ENCODE measurements around the gene PTBP3.

DNA sequence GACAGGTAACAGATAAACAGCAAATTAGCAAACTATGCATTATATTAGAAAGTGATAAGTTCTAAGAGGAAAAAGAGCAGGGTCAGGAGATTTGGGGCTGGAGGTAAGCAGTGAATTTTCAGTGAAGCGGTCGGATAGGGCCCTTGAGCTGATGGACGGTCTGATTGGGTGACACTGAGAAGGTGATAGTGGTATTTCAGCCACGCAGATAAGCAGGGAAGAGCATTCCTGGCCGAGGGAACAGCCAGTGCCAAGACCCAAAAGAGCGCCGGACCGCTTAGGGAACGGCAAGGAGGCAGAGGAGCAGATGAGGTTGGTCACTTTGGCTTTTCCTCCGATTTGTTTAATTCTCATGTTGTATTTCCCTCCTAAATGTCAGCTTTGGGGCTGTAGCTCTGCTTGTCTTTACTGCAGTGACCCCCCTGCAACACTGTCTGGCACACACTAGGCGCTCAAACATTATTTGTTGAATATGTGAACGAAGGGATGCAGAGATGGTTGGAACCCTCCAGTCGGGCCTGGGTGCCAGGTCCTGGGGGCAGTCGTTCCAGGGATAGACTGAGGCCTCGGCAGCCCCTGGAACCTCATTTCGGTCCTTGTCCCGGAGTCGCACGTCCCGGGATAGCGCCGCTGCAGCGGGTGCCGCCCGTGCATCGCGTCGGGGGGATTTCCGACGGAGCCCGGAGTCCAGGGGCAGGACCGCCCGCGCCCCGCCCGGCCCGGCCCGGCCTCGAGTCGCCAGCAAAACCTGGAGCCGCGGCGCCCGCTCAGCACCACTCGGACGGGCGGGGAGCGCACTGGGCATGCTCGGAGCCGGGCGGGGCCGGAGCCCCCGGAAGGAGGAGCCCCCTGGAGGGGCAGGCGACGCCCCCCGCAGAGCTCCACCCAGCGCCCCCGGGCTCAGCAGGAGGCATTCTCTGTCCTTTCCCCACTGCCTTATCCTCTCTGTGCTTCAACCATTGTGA lies 1.3 kb upstream of the PTPN3 start:
- PRO-cap, 2 experiments, result no peak in any of the 2 experiments

- PRO-cap, 2 experiments, result no peak in any of the 2 experiments
Observed at GRCh38 chr9:109517975-109518484, 19.9 kb upstream of the PTPN3 start.

- PRO-cap, 2 experiments, result no peak in any of the 2 experiments
Observed at GRCh38 chr9:109728990-109729363, 51.0 kb upstream of the PALM2AKAP2 start.

GRCh38 chr9:109736691-109737026 lies 43.3 kb upstream of the PALM2AKAP2 start:
- PRO-cap, 2 experiments, result no peak in any of the 2 experiments

DNA sequence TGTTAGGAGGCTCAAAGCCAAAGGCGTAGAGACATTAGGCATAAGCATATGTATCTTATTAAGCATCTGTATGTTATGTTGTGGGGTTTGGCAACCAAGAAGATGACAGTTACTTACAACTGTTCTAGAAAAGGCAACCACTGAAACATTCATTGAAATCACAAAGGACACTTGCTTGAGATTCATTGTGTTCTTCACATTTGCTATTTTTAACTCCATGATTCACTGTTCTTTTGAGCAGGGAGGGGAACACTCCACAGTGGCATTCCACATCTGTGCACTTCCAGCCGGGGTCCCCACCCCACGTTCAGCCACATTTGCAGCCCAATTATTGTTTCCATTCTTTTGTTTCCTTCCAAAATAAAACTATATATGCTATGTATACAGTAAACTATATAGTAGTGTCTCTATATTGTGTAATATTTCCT lies 107.1 kb downstream of the PALM2AKAP2 start:
- PRO-cap, 2 experiments, result no peak in any of the 2 experiments

GRCh38 chr9:110114644-110115320 lies 93.2 kb downstream of the C9orf152 start:
- PRO-cap, 2 experiments, result no peak in any of the 2 experiments

GRCh38 chr9:110549617-110550120 lies 29.9 kb downstream of the SVEP1 start:
- PRO-cap, 2 experiments, result no peak in any of the 2 experiments

DNA sequence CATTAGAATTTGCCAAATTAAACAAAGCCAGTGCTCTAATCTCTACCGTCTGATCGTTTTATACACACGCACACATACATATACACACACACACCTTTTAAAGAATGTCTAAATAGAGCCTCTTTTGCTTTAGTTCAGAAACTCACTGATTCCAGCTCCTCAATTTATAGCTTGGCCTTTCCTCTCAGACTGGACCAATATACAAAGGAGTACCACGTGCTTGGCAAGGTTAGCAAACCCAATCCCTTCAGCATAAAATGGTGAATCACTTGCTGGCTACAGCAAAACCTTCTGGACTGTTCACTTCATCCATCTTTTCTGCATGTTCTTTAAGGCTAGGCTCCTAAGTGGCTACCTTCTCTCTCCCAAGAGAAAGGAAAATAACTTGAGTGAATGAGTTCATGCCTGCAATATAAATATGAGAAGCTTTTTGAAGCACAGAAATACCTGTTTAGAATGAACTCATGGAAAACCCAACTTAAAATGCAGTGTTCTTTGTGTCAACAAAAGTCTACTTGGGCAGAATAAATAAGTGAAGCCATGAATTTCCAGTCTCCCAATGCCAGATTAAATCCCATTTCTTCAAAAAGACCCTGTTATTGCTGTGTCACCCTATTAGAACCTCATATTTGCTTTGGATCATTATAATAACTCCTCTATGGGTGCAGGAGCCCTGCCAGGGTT lies 109.6 kb downstream of the LPAR1 start:
- PRO-cap, 2 experiments, result no peak in any of the 2 experiments

DNA sequence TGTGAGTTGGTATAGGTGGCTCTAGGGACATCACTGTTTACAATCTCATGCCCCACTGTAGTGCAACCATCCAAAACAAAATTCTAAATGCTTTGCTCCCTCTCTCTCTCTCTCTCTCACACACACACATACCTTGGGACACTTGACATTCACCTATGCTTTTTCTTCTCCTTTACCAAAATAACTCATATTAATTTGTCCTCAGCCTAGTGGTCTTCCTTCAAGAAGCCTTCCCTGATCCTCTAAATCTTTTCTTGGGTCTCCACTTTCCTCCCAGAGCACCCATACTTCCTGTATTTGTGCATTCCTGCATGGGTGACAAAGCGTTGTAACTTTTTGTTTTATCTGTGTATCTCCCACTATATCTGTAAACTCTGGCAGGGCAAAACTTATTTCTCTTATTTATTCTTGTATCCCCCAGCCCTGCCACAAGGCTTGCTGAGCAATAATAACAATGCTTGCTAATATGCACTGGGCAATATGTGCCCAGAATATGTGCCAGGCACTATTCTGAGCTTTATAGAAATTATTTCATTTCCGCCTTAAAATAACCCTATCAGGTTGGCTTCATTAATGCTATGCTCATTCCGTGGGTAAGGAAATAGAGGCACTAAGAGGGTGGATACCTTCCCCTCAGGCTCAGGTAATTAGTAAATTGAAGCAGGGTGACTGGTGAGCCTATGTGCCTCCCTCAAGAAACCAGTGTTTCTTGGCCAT lies 69.8 kb downstream of the LPAR1 start:
- PRO-cap, 2 experiments, result no peak in any of the 2 experiments

- PRO-cap, 2 experiments, result no peak in any of the 2 experiments
Observed at GRCh38 chr9:111068696-111069265, 30.5 kb upstream of the LPAR1 start.

- PRO-cap, 2 experiments, result no peak in any of the 2 experiments
Observed at GRCh38 chr9:111386621-111387453, 56.8 kb upstream of the OR2K2 start.

DNA sequence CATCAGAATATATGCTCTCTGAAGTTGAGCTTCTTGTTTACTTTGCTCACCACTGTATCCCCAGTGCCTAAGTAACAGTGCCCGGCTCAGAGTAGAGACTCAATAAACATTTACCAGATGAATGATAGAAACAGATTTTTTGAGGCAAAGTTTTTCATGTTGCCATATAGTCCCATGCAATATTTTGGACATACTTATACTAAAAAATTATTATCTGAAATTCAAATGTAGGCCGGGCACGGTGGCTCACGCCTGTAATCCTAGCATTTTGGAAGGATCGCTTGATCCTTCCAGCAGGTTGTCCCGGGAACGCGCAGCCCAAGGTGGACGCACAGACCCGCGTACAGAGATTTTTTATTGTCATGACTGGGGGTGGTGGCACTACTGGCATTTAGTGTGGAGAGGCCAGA lies 794 bp upstream of the DNAJC25 start:
- PRO-cap, 2 experiments, result no peak in any of the 2 experiments

GRCh38 chr9:111945281-111945654 lies 48.7 kb downstream of the UGCG start:
- PRO-cap, 2 experiments, result no peak in any of the 2 experiments

GRCh38 chr9:112022118-112022483 lies 125.5 kb downstream of the UGCG start:
- PRO-cap, 2 experiments, result no peak in any of the 2 experiments

DNA sequence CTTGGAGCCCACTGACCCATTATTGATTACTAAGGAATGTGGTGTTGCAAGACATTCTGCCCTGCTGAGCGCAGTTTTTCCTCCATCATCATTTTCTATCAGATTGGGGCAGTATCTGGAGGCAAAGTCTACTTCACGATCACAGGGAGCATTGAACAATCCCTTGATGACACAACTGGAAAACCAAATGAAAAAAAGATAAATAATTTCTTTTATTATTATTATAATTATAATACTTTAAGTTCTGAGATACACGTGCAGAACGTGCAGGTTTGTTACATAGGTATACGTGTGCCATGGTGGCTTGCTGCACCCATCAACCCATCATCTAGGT lies 129.3 kb downstream of the UGCG start:
- PRO-cap, 2 experiments, result no peak in any of the 2 experiments

DNA sequence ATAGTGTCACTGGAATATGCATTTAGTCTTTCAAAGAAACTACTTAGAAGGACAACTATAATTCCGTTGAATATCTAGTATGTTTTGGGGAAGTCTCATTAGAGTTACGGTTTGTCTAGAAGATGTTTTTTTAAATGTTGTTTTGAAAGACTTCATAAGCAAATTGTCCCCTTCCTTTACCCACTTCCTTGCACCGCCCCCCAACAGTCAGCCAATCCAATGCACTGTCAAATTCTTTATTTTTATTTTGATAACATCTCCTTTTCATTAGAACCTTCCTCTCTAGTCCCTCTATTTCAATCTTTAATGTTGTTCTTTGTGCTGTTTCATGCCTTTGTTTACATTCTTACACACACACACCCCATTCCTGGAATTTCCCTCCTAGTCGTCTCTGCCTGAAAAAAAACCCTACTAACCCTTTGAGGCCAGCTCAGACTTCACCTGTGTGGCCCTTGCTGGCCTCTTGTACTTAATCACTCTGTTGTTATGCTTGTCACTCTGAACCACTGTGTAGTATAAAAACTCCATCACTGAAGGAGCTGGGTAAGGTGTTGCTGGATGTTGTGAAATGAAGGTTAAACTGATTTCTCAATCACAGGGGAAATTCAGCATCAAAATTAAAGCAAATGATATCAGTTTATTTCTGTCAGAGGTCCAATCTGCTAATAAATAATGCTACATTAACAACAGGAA lies 133.3 kb downstream of the UGCG start:
- PRO-cap, 2 experiments, result no peak in any of the 2 experiments

DNA sequence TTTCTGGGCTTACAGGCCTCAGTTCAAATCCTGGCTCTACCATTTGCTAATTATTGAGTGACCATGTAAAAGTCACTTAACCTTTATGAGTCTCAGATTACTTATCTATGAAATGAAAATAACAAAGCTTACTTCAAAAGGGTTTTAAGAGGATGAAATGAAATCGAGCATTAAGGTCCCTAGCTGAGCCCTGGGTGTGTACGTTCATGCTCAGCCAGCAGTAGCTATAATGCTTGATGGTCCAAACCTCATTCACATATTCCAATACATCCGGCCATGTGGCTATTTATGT lies 56.1 kb downstream of the SUSD1 start:
- PRO-cap, 2 experiments, result no peak in any of the 2 experiments

- PRO-cap, 2 experiments, result no peak in any of the 2 experiments
Observed at GRCh38 chr9:112180286-112180804, 5.2 kb upstream of the SUSD1 start.

- PRO-cap, 2 experiments, result no peak in any of the 2 experiments
Observed at GRCh38 chr9:112208117-112208838, 33.2 kb upstream of the SUSD1 start.

- PRO-cap, 2 experiments, result peak in 2 of 2 experiments; most common plus-strand start chr9:112333485 (in 1); most common minus-strand start chr9:112333578 (in 2)
Observed at GRCh38 chr9:112333215-112334315, at the start of gene PTBP3. TSS of gene PTBP3 (minus strand) at chr9:112333619.

Data from monocyte (primary cell).